PFSK-1 (cell line): ENCODE measurements around a stretch of chr6.

DNA sequence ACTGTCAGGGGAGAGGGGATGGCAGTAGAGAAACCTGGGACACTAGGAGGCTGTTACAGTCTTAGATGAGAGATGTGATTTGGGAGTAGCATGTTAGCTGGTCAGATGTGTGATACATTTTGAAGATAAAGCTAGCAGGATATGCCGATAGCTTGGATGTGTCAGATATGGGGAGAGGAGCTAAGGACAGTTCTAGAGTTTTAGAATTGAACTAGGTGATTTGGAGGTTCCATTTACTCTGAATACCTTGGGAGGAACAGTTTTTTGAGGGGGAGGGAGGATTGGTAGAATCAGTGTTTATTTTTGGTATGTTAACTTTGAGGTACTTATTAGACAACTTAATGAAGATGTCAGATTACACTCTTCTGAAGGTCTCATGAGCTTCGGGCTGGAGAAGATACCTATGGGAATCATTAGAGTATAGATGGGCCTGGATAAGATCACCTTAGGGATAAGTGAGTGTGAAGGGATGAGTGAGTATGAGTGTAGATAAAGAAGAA, 41.2 kb downstream of the PHF3 start:
- RRBS, result no CpG with 5 or more reads among the region's 2 CpGs

DNA sequence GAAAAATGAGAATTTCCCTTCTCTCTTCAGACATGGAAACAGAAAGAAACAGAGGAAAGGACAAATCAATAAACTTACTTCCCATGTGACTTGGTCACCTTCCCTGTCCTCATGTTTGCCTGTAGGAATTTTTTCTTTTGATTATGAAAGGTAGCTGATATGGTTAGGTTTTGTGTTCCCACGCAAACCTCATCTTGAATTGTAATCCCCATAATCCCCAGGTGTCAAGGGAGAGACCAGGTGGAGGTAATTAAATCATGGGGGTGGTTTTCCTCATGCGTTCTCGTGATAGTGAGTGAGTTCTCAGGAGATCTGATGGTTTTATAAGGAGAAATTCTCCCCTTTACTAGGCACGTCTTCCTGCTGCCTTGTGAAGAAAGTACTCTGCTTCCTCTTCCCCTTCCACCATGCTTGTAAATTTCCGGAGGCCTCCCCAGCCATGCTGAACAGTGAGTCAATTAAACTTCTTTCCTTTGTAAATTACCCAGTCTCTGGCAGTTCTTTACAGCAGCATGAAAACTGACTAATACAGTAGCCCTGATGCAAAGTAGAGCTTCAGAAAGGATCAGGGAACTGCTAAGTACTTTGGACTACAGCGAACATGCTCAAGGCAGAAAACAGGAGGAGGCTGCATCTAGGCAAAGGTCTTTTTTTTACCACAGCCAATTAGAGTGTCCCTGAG, 170.0 kb downstream of the PHF3 start:
- RRBS, result no CpG with 5 or more reads among the region's 6 CpGs

DNA sequence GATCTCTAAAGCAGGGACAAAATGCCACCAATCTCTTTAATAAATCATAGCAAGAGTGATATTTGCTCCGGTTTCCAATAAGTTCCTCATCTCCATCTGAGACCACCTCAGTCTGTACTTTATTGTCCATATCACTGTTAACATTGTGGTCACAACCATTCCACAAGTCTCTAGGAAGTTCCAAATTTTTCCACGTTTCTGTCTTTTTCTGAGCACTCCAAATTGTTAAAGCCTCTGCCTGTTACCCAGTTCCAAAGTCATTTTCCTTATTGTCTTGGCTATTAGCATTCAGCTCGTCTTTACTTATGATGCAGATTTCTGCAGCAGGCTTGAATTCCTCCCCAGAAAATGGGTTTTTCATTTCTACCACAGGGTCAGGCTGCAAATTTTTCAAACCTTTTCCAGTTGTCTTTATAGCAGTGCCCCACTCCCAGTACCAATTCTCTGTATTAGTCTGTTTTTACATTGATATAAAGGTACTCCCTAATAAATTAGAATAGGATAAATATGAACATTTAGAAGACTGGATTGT, 595.5 kb upstream of the ADGRB3 start:
- RRBS, result no CpG with 5 or more reads among the region's 3 CpGs

DNA sequence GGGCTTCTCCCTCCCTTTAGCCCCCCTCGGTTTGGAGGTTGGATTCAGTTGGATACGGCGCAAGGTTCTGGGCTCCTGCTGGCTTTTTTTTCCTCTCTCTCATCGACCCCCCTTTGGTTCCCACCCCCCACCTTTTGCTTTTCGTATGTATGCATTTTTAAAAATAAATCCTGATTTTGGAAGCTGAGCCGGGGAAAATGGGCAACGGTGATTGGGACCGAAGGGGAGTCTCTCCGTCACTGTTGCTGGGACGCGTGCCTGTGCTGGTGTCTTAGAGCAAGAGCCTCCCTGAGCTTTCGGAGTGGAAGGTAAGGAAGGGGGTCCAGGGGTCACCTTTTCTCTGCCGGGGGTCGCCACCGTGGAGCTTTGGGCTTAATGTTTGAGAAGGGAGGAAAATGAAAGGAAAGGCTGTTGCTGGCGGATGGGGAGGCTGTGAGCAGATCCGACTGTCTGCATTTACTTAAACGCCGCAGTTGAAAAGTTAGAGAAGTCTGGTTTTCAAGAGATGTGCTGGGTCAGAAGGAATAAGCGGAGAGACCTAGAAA, 683 bp downstream of the ADGRB3 start:
- RRBS, result no CpG with 5 or more reads among the region's 20 CpGs

DNA sequence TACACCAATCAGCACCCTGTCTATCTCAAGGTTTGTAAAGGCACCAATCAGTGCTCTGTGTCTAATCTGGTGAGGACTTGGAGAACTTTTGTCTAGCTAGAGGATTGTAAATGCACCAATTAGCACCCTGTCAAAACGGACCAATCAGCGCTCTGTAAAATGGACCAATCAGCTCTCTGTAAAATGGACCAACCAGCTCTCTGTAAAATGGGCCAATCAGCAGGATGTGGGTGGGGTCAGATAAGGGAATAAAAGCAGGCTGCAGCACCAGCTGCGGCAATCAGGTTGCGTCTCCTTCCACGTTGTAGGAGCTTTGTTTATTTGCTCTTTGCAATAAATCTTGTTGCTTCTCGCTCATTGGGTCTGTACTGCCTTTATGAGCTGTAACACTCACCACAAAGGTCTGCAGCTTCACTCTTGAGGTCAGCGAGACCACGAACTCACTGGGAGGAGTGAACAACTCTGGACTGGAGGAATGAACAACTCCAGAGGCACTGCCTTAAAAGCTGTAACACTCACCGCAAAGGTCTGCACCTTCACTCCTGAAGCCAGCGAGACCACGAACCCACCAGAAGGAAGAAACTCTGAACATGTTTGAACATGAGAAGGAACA, 248.2 kb downstream of the ADGRB3 start:
- RRBS, result no CpG with 5 or more reads among the region's 11 CpGs

GRCh38 chr6:69294817-69295248, 502.0 kb downstream of the LMBRD1 start:
- RRBS, result no CpG with 5 or more reads among the region's 4 CpGs

DNA sequence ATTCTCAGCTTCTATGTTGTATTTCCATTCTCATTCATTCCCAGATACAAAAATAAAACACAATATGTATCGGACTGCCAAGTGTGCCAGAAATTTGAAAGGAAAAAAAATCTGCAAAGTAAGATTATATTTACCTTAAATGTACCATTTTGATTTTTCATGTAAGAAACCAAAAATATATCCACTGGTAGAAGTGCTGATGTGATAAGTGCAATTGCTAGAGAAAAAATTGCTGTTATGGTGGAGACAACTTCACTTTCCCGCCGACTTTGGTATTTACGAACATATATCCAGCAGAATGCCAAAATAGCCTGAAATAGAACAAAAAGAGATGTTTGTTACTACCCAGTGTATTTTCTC, 6.7 kb downstream of the LMBRD1 start:
- RRBS, result no CpG with 5 or more reads among the region's 4 CpGs

DNA sequence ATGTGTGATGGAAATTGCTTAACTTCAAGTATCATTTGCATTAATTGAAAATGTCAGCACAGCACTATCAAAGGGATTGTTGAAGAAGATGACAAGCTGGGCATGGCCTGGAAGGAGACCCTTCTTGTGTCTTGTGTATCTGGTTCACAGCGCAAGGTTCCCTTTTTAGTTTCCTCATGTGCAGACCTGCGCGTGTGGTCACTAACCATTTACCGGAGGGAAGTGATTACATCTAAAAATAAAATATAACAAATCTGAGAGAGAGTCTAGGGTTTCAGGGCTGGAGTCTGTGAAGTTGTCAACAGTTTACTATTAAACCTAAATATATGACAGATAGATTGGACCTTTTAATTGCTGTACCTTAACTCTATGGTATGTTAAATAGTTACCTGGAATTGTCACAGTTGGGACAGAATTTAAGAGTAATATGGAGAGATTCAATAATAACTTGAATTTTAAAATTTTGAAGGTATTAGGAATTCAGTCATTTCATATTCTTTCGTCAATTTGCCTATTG, 15.5 kb downstream of the COL19A1 start:
- RRBS, result no CpG with 5 or more reads among the region's 5 CpGs

DNA sequence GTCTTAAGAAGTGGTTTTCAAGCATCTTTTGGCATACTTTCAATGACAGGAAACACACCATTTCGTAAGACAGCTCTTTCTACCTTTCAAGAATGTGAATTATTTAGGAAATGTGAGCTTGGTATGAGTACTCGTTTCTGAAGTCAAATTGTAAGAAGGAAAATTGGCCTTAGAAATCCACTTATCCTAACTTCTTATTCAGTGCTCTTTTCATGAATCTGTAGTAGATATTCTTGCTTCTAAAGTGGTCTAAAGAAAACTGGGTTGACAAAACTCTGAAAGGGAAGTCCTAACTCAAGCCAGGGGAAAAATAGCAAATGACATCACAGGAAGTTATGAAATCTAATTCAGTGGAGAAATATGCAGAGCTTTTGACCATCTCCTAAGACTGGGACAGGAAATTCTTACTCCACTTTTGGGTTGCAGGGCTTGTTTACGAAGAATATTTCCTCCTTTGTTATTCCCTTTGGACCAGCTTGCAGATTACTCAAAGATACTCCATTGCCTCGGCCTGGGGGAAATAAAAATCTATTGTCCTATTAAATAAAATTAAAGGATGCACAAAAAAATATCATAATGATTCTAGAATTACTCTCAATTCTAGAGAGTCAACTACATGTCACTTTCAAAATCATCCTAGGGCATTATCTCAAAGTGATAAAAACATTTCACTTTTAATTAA, 38.3 kb upstream of the OGFRL1 start:
- RRBS, result no CpG with 5 or more reads among the region's 4 CpGs

DNA sequence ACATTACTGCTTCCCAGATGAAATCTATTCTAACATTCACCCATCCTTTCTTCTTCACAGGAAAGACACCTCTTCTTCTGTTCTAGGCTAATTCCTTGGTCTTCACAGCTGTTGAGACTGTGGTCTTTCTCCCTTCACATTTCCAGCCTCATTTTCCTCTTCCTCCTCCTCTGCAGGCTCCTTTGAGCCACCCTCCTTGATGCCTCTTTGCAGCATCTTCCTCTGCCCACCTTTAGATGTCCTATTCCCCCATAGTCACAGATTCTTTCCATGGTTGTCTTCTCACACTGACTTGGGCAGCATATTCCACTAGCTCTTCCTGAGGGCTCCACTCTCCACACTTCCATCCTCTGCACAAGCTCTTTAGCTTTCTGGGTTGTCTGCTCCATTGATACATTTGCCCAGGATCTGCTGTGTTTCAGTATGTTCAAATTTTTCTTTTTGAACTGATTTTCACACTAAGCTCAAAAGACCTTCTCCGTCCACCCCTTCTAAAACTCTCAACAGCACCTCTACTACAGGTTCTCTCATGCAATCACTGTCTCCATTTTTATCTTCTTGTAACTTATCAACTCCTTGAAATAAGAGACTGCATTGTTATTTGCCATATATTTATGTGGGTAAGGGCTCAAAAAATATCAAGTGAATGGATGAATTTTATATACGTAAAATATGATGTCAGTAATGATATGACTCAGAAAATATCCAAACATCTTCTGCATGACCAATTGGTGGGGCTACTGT, 103.3 kb downstream of the OGFRL1 start:
- RRBS, result no CpG with 5 or more reads among the region's 2 CpGs

GRCh38 chr6:71417888-71418352, 129.3 kb downstream of the OGFRL1 start:
- RRBS, result no CpG with 5 or more reads among the region's 2 CpGs

DNA sequence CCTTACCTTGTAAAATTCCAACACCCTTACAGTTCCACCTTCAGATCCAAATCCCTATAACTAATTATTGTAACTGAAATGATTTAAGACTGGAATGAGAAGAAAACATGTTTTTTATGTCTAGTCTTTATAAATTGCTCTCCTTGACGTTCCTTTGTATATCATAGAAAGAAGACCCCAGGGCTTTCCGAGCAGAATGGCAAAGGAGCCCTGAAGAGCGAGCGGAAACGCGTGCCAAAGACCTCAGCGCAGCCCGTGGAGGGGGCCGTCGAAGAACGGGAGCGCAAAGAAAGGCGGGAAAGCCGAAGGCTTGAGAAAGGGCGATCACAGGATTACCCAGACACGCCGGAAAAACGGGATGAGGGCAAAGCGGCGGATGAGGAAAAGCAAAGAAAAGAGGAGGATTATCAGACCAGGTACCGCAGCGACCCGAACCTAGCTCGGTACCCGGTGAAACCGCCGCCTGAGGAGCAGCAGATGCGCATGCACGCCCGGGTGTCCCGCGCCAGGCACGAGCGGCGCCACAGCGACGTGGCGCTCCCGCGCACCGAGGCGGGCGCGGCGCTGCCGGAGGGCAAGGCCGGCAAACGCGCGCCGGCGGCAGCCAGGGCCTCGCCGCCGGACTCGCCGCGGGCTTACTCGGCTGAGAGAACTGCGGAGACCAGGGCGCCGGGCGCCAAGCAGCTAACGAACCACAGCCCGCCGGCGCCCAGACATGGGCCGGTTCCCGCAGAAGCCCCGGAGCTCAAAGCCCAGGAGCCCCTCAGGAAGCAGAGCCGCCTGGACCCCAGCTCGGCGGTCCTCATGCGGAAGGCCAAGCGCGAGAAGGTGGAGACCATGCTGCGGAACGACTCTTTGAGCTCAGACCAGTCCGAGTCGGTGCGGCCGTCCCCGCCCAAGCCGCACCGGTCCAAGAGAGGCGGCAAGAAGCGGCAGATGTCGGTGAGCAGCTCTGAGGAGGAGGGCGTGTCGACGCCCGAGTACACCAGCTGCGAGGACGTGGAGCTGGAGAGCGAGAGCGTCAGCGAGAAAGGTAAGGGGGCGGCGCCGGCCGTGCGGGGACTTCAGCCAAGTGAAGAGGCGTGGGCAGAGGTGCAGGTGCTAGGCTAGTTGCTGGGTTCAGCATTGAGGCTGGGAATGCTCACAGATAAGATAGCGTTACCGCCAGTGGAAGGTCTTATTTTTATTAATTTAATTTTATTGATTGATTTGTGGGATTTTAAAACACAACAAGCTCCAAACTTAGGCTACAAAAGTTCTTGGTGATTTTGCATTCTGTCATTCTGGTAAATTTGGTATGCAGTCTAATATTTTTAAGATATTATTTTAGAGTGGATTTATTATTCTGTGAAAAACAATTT, 296.2 kb downstream of the RIMS1 start:
- RRBS, result 37% methylated on average over 36 of the region's 105 CpGs

GRCh38 chr6:72313438-72313801, 308.4 kb upstream of the KCNQ5 start:
- RRBS, result no CpG with 5 or more reads among the region's 6 CpGs

DNA sequence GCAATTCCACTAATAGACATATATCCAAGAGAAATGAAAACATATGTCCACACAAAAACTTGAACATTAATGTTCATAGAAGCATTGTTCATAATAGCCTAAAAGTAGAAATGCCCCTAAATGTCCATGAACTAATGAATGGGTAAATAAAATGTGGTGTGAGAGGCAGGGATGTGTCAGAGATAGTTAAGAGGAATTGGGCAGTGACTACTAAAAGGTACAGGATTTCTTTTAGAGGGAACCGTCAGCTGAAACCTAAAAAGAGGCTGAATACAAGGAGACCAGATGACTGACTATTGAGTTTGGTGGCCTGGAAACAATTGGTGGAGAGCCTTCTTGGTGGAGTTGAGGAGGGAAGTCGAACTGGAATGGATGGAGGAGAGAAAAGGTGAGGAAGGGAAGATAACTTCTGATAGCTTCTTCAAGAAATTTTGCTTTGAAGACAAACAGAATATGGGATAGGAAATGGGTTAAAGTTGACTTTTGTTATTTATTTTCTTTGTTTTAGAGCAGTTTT, 146.2 kb downstream of the KCNQ5 start:
- RRBS, result no CpG with 5 or more reads among the region's 2 CpGs

GRCh38 chr6:73085314-73085796, 139.9 kb downstream of the KHDC1L start:
- RRBS, result no CpG with 5 or more reads among the region's 5 CpGs

- RRBS, result no CpG with 5 or more reads among the region's 71 CpGs
Observed at GRCh38 chr6:73309629-73310768, 44.1 kb downstream of the DPPA5 start.

DNA sequence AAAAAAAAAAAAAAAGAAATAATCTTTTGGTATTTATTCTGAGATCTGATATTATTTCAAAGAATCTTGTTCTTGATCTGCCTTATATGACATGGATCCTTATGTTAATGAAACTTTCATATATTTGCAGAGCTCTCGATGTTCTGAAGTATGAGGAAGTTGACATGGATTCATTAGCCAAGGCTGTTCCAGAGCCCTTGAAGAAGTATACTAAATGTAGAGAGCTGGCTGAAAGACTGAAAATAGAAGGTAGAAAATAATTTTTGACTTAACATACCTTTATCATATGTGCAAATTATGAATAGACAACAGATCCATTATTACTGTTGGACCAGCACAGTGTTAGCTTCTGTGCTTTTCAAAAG, 28.7 kb downstream of the EEF1A1 start:
- RRBS, result no CpG with 5 or more reads among the region's 1 CpG

- RRBS, result no CpG with 5 or more reads among the region's 10 CpGs
Observed at GRCh38 chr6:73518735-73519467, 1.9 kb downstream of the EEF1A1 start.

GRCh38 chr6:73579872-73581085, 59.4 kb upstream of the EEF1A1 start:
- RRBS, result 2% methylated on average over 7 of the region's 24 CpGs

GRCh38 chr6:73654750-73655244, 1.0 kb upstream of the SLC17A5 start:
- RRBS, result no CpG with 5 or more reads among the region's 9 CpGs